ENCODE data around the genes PJA2, SLC25A46 and WDR36.

GRCh38 chr5:109409389-109410131 is at the start of gene PJA2:
Gene PJA2, minus strand, starts transcription at chr5:109409974.
- PRO-cap, result bidirectional peak, plus-strand start at chr5:109409465, minus-strand start at chr5:109409314; unidirectional peak, minus-strand start at chr5:109409911

DNA sequence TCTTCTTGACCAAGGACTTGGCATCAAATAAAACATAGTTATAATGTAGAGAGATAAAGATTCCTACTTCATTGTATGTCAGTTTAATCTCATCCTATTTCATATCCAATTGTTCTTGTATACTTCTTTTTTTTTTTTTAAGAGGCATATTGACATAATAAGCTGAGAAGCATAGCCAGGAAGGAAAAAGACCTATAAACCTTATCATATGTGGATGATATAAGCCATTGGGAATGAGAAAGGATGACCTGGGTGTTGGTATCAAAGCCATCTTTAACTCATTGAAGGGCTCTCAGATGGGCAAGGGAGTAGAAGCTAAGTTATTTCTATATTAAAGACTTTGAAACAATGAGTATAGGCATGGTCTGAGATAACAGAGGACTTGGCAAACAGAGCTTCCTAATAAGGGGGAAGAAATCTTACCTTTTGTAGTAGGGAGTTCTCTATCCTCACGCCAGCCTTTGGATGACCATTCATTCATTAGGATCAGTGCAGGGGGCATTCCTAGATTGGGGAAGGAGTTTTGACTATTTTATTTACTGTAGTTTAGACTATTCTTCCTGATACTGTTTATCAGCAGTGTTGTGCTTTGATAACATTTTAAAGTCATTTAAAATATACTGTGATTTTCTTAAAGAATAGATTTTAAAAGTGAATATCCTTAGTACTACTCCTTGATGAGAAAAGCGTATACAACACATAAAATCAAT is 95.7 kb downstream of the MAN2A1 start:
- PRO-cap, result no peak

DNA sequence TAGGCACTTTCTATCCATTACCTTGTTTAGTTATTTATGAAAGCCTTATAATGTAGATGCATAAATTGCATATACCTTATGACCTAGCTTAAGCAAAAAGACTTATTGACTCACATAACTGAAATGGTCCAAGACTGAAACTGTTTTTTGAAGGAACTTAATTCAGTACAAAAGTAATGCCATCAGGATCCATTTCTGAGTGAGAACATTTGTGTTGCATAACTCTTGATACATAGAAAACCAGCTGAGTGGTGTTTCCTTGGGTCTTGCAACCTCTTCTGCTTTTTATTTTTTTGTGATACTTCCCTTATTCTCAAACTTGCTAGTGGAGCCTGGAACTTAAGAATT is 272.0 kb downstream of the MAN2A1 start:
- PRO-cap, result no peak

DNA sequence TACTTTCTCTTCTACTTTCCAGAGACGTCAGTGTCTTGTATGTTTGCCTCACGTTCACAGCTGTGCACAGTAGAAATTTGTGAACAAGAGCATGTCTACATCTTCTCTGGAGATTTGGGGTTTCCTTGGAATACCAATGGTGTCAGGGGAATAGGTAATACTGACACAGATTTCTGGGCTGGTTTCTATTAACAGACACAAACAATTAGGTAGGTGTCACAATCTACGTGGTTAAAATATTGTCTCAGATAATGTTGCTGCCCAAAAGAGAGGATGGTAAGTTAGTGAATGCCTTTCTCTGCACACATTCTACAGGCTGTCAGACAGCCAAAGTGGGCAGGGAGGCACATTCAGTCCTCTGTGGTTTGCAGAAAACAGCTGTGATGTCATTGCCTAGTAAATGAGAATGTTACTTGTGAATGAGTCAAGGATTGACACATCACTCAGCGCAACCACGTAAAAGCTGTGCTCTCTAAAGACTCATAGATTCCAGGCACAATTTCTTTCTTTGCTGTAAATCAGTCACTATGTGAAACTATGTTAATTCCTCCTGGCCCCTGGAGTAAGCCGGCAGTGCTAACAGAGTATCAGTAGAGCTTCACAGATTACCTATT is 397.1 kb downstream of the MAN2A1 start:
- PRO-cap, result no peak

DNA sequence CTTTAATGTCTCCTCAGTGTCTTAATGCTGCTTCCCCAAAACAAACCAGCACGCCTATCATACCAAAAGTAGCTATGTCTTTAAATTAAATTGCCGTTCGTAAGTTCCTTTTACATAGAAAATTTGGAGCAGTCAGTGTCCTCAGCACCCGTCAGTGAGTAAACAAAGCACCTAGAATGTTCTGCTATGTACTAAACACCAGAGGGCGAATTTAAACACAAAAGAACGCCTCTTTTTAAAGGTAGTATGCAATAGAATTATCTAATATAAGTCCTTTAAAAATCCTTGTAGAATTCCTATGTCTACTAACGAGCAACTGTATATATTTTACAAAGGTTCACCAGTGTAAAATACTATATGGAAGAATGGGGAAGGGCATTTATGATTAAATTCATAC is 457 bp upstream of the TMEM232 start:
- PRO-cap, result no peak

DNA sequence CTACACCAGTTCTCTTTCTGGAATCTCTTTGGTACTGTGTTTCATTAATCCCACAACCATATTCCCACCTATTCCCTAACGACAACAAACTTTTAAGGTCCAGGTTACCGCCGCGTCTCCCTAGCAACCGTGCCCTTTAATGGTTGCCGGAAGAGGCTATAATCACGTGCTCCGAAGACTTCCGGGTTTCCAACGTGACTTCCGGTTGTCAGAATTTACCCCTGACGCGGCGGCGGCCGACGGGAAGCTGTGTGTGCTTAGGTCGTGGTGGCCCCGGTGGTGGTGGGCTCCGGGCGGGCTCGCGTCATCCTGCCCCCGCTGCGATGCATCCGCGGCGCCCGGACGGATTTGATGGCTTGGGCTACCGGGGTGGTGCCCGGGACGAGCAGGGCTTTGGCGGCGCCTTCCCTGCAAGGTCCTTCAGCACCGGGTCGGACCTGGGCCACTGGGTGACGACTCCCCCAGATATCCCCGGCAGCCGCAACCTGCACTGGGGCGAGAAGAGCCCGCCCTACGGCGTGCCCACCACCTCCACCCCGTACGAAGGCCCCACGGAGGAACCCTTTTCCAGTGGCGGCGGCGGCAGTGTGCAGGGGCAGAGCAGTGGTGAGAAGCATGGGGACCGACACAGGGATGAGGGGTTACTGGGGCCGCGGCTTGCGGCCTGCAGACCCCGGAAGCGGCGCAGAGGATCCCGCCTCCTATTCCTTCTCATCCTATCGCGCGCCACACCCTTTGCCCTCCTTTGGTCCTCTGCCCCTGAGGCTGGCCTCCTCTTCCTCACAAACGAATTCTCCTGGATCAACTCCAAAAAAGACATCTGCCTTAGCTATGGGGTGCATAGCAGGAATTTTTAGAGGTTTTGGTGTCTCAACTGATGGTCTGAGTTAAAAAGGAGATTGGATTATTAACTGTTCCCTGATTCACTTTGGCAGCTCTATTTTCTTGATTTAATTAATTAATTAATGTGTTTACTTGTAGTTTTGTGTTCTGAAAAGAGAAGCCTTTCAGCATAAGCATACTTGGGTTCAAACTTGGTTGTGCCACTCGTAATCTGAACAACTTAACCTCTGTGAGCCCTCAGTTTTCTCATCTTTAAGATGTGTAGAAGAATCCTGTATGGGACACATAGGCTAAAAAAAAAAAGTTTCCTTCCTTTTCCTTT is at the start of gene SLC25A46:
TSS of gene SLC25A46 (plus strand) at position 211 of the 1,165 bp plus-strand sequence.
- PRO-cap, result bidirectional peak, plus-strand start at position 224 of the sequence, minus-strand start at position 131 of the sequence

GRCh38 chr5:110751576-110752222 is 12.9 kb downstream of the SLC25A46 start:
- PRO-cap, result no peak

DNA sequence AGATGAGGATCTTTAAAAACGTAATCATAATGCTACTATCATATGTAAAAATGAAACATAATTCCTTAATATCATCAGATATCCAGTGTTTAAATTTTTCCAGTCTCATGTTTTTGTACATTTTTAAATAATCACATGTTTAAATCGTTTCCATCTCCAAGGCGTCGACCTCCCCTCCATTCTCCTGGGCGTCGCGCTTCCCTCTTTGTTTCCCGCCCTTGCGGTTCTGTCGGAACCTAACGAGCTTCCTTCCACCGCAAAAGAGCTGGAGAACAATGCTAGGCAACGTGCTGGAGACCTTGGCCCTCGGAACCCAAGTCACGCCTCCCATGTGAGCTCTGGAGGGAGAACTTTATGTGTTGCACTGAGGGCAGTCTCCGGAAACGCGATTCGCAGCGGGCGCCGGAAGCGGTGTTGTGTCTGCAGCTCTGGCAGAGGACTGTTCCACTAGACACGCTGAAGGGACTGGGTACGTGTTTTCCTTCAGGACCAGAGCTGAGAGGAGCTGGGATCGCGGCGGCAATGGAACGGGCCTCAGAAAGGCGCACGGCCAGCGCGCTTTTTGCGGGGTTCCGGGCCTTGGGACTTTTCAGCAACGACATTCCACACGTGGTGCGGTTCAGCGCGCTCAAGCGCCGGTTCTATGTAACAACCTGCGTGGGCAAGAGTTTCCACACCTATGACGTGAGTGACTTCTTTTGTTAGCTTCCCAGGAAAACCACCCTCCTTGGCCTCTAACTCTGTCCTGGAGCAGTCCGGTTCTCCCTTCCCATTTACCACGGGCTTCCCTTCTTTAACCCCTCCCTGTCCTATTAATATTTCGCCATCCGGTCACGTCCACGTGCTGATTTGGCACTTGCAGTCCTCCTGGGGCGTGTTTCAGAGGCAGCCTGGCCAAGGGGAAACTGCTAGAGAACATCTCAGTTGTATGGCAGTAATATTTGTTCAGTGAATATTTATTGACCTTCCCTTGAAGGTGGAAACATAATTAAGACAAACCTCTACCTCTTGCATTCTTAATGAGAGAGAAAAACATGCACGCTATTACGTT is at the start of gene WDR36:
TSS of gene WDR36 (plus strand) at position 414 of the 1,051 bp plus-strand sequence.
- PRO-cap, result unidirectional peak, plus-strand start at position 380 of the sequence

DNA sequence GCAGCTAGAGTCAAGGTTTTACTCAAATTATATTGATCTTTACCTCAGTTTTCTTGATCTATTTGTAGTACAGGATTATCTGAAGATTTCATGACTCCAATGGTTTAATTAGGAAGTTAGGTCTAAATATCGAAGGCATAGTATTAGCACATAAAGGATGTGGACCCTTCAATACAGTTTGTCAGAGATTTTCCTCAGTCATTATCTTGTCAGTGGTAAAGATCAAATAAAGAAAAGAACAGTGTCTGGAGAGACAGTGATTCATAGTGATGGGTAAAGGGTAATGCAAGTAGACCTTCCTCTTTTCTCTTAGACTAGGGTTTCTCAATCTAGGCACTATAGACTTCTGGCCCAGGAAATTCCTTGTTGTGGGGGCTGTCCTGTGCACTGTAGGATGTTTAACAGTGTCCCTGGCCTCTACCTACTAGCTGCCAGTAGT is 6.8 kb downstream of the CAMK4 start:
- PRO-cap, result no peak

DNA sequence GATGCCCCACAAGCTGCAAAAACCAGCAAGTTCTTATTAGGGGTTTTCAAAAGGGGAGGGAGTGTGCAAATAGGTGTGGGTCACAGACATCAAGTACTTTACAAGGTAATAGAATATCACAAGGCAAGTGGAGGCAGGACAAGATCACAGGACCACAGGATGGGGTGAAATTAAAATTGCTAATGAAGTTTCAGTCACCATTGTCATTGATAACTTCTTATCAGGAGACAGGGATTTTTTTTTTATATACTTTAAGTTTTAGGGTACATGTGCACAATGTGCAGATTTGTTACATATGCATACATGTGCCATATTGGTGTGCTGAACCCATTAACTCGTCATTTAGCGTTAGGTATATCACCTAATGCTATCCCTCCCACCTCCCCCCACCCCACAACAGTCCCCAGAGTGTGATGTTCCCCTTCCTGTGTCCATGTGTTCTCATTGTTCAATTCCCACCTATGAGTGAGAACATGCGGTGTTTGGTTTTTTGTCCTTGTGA is 94.1 kb downstream of the STARD4 start:
- PRO-cap, result no peak

DNA sequence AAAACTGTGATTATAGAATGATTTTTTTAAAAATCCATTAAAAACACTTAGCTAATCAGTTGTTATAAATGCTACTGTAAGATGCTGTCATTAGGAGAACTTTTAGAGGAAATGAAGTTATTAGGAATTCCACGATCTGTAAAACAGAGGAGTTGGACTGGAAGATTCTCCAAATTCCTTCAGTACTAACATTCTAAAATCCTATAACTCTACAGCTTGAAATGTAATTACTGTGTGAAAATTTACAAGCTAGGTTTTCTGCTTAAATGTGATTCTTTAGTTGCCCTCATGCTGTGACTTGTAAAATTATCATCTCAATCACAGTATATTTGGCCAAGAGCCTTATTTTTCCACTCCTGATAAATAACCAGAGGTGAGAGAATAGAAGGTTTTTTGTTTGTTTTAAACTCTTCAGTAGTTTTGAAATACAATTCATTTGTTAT is 14.9 kb upstream of the NREP start:
- PRO-cap, result no peak

DNA sequence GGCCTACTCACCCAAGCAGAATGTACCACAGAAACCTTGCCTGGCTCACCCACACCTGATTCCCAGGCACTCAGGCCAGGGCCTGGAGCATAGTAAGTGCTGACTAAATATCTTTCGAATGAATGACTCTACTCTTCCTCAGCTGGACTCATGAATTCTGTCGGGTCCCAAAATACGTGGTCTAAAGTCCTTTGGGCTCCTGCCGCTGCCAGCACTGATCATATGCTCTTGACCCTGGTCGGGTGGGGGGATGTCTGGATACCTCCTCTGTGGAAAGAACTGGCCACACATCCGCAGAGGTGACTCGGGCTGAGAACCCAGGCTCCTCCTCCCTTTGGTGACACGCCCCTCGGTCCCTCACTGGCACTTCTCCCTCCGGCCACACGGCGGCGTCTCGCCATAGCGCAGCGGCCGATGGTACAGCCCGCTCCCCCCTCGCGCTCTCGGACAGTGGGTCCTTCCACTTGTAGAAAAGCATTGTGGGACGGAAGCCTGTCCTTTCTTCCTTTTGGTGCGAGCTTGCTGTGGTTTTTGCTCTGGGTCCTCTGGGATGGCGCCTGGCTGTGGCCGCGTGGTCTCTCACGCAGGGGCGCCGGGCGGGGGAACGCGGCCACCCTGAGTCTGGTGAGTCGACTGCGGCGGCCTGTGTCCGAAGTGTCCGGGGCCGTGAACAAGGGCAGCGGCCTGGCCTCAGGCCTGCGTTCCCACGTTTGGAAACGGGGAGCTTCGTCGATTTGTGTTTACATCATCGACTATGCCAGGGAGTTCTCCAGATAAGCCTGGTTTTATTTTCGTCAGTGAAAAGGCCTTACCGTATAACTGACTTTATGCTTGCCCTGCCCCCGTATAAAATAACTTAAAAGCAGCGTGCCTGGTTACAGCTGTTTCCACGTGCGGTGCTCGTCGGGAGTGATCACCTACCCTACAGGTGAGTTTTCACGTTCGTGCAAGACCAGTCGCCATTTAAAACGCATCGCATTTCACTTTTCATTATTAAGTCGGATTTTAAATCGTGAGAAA is 258.4 kb downstream of the EPB41L4A start:
- PRO-cap, result bidirectional peak, plus-strand start at position 499 of the sequence, minus-strand start at position 441 of the sequence

DNA sequence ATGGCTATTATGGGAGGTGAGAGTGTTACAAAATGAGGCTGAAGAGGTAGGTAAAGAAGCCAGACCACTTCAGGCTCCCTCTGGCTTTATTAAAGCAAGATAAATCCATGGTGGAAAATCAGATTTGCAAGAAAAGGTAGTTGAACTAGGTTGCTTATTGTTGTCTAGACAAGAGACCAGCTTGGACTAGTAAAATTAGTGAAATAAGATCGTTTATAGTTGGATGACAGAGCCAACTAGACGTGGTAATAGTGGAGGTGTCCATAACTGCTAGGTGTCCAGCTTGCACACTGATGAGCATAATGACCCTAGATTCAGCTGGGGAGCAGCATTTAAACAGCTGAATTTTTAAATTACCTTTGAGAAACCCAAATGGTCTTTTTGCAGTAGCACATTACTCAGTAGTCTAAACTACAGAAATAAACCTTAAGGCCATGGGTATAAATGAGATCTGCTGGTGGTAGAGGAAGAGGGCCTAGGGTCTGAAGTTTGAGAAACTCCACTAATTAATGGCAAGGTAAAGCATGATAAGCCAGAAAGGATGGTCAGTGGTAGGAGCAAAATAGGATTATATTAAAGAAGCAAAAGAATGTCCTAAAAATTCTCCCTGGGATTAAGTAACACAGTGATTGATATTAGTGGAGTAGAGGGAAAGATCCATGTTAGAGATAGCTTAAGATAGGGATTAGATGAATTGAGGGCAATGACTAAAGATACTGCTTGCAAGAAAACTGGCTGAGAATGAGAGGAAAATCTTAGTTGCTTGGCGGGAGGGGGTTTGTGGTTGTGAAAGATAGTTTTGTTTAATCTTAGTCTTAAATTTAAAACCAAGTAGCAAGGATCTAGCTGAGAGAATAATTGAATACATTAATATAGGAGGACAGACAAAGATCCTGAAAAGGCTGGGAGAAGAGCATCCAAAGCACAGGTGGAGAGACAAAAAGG is 255.8 kb downstream of the EPB41L4A start:
- PRO-cap, result no peak

DNA sequence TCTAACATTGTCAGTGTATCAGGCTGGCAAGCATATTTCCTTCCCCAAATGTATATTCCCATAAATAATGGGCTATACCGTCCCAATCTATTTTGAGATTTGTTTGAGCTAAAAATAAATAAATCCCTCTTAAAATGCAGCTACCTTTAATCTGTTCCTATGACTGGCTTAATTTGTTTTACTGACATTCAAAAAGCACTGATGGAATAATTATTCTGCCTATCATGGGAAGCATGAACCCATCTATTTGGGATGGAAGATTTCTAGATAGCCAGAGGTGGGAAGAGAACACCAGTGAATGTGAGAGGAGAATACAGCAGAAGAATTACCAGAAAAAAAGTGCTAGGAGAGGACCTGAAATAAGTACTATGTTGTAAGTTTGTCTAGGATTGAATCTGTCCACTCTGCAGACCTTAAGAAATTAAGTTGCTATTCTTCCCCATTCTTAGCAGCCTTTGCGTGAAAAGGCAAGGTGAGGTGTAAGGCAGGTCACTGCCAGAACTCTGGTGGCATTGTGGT is 253.3 kb downstream of the EPB41L4A start:
- PRO-cap, result no peak

DNA sequence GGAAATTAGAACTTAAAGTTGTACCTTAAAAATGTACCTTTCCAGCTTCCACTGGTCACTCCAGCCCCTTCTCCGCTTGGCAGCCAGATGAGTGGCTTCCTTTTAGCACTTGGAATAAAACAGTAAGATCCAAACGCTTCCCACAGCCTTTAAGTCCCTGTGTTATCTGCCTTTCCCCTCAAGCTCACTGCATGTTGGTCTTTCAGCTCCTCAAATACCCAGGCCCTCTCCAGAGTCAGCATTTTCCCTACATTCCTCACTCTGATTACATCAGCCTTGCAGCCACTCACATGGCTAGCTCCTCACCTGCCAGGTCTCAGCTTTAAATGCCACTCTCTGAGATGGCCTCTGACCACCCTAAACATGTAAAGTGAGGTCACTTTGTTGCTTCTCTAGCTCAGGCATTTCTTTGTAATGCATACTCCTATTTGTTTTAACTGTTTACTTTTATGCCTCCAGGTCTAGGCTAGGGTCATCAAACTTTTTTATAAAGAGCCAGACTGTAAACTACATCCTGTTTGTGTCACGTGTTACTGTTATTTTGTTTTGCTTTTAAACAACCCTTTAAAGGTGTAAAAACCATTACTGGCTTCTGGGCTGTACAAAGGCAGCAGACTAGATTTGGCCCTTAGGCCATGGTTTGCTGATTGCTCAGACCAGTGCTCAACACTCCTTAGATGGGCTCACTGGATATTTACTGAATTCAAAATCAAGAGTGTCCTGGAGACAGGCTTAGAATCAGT is 252.7 kb downstream of the EPB41L4A start:
- PRO-cap, result no peak

- PRO-cap, result no peak
These were observed 163.9 kb downstream of the EPB41L4A start for GRCh38 chr5:112254908-112255799.

DNA sequence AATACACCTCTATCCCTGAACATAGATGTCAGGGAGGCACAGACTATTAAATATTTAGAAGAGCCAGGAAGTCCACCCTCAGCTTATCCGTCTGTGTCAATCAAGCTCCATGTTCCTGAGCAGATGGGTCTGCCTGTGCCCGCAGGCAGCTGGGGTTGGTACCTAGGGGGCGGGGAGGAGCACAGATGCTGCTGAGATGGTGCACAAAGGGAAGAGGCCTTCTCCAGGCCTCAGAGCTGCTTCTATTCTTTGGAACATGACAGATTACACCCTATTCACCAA is 142.1 kb downstream of the EPB41L4A start:
- PRO-cap, result no peak

DNA sequence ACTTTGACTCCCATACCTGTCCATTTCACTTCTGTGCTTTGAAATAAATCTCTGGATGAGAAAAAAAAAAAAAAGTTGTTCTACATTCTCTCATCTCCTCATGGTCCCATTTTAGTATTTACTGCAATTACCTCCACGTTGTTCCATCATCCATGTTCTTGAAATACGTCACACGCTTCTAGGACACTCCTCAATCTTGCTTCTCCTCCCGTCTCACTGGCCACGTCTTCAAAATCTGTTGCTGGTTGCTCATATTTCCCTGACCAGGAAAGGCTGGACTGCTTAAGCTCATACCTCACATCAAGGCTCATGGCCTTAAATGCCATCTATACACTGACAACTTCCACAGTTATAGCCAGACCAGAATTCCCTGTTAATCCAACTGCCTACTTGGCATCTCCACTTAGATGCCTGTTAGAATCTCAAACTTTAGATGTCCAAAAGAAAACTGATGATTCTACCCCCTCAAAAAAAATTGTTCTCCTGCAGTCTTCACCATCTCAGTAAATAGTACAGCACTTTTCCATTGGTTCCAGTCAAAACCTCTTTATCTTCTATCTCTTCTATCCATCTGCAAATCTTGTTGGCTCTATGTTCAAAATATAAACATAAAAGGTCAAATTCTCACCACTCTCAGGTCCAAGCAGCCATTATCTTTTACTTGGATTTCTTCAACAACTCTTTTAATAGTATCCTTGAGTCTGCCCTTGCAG is 132.1 kb downstream of the EPB41L4A start:
- PRO-cap, result no peak

DNA sequence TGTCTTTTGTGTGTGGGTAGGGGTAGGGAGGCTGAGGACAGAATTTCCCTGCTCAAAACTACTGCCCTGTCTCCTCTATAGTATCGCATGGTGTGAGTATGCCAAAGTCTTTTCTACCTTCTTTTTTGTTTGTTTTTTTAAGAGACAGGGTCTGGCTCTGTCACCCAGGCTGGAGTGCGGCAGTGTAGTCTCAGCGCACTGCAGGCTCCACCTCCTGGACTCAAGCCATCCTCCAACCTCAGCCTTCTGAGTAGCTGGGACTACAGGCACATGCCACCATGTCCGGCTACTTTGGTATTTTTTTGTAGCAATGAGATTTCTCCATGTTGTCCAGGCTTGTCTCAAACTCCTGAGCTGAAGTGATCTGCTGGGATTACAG is 2.4 kb downstream of the SRP19 start:
- PRO-cap, result no peak

DNA sequence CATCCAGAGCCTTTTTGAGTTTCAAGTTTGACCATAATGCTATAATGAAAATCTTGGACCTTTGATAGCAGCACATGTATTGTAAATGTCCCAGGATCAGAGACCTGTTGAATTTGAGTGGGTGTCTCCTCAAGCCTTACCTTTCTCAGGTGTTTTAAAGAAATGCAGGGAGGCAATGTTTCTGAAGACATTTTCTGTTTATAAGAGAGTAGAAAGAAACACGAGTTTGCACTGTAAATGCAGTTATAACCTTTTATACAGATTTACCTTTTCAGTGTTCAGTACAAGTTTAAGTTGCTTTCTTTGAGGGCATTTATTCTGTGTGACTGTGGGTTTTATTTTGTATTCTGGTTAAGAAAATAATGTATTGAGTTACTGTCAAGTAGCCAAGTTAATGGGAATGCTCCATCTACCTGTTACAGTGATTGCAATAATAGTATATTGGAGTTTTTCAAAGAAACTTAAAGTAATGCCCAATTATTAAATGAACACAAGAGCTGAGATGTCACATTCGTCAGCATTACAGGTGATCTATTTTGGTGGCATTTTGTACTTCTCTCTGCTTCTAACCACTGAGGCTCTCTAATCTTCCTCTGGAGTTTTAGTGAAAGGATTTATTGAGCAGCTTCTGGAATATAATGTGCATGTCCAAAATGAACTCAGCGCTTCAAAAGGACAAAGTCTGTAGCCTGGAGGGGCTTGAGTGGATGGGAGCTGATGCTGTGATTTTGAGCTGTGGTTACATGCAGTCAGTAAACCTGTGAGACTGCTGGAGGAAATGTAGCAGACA is 37.0 kb downstream of the DCP2 start:
- PRO-cap, result no peak